Tibial artery (tissue), 1 donor: Measurements from ENCODE around the genes IMPDH1 and IRF5.

DNA sequence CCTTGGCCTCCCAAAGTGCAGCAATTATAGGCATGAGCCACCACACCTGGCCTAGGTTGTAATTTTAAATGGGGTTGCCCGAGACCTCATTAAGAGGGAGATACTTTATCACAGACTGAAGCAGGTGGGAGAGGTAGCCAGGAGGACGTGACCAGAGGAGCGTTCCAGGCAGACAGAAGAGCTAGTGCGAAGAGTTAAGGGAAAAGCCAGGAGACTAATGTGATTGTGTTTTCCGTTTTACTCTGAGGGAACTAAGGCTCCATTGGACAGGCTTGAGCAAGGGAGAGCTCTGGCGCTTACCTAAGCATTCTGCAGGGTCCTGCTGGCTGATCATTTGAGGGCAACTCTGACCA, 60.2 kb upstream of the LRRC4 start:
- PRO-cap, result no peak

GRCh38 chr7:128409354-128410177, at the start of gene IMPDH1:
TSS of gene IMPDH1 (minus strand) at chr7:128409982.
- PRO-cap, result bidirectional peak, plus-strand start at chr7:128409780, minus-strand start at chr7:128409741; bidirectional peak, plus-strand start at chr7:128410076, minus-strand start at chr7:128409963

- PRO-cap, result no peak
Measured at GRCh38 chr7:128410178-128410834, 524 bp upstream of the IMPDH1 start.

DNA sequence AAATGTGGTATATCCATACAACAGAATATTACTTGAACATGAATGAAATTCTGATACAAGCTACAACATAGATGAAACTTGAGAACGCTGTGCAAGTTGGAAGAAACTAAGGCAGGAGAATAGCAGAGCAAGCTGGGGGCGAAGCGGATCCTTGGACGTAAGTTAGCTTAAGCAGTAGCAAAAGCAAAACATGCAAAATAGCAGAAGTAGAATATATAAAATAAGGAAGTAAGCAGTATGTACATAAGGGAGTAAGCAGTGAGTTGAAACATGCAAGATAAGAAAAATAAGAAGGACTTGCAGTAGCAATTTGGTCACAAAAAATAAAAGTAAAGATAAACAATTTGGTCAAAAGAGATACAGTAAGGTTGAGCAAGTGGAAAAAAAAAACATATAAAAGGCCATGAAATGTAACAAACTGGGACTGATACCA, 18.0 kb upstream of the HILPDA start:
- PRO-cap, result no peak

DNA sequence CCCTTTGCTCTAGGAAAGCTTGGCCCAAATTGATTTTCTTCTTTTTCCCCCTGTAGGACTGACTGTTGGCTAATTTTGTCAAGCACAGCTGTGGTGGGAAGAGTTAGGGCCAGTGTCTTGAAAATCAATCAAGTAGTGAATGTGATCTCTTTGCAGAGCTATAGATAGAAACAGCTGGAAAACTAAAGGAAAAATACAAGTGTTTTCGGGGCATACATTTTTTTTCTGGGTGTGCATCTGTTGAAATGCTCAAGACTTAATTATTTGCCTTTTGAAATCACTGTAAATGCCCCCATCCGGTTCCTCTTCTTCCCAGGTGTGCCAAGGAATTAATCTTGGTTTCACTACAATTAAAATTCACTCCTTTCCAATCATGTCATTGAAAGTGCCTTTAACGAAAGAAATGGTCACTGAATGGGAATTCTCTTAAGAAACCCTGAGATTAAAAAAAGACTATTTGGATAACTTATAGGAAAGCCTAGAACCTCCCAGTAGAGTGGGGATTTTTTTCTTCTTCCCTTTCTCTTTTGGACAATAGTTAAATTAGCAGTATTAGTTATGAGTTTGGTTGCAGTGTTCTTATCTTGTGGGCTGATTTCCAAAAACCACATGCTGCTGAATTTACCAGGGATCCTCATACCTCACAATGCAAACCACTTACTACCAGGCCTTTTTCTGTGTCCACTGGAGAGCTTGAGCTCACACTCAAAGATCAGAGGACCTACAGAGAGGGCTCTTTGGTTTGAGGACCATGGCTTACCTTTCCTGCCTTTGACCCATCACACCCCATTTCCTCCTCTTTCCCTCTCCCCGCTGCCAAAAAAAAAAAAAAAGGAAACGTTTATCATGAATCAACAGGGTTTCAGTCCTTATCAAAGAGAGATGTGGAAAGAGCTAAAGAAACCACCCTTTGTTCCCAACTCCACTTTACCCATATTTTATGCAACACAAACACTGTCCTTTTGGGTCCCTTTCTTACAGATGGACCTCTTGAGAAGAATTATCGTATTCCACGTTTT, 5.5 kb downstream of the OPN1SW start:
- PRO-cap, result no peak

GRCh38 chr7:128868185-128868802, 2.2 kb downstream of the ATP6V1FNB start:
- PRO-cap, result no peak

- PRO-cap, result no peak
Measured at GRCh38 chr7:128893001-128893675, 17.4 kb downstream of the KCP start.

GRCh38 chr7:128902845-128903675, 7.4 kb downstream of the KCP start:
- PRO-cap, result no peak

GRCh38 chr7:128937580-128938384, at the start of gene IRF5:
TSS of gene IRF5 (plus strand) at chr7:128937927.
- PRO-cap, result bidirectional peak, plus-strand start at chr7:128937955, minus-strand start at chr7:128937823

GRCh38 chr7:128938816-128940007, 1.5 kb downstream of the IRF5 start:
- PRO-cap, result no peak

DNA sequence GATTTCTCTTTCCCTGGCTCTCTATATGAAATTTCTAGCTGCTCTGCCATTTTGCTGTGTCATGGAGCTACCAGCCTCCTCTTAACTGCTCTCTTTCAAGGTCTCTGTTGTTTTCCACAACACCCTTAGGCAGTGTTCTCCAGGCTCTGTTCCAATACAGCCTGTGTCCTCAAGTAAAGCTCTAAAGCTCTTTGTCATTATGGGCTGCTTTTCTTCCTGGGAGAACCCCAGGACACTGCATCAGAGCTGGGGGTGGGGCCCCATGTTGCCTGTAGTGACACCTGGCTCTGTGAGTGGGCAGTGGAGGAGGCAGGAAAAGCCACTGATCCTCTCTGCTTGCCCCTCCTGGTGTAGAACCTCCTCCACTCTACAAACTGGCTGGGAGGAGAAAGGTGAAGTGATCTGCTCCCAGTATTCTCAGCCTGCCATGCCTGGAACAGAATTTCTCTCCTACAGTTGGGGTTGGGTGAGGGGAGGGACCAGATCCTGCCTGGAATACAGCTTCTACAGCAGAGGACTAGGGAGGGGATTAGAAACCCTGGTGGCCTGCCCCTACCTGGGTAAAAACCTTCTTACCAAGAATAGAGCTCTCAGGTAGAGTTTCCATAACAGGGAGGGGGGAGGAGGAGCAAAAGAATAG, 33.8 kb upstream of the TSPAN33 start:
- PRO-cap, result no peak

DNA sequence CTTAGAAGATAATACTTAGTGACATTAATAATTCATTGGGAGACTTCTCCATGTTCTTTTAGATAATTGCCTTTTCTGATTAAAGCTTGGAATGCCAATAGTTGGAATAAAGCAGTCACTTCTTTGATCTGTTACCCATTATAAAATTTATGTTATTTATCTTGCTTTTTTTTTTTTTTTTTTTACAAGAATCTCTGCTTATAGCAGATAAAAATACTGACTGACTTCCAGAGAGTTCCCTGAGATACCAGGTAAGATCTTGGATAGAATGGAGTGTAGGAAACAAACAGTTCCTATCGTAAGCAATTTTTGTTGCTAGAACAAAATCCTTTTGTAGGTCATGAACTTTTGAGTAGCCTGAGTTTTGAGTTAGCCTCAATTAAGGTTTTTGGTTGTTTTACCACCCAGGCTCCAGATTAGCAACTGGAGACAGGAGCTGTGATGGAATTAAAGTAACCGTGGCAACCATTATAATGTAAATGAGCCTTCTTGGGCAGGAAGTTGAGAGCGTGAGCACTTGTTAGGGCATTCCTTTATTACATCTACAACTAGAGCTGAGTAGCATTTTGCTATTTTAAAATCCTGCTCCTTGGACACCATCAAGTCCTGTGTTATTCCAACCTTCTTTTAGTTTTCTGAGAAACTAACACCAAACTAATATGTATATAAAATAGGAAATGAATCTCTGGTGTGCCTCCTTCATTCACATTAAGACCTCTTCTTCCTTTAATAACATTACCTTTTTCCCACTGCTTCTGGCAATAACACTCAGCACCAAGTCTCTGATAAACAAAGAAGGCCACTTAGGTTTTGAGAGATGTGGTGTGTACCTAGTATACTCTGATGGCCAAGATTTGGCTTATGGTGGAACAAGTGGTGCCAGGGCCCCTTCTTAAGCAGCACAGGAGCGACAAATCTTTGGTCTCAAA, 33.8 kb downstream of the AHCYL2 start:
- PRO-cap, result no peak

DNA sequence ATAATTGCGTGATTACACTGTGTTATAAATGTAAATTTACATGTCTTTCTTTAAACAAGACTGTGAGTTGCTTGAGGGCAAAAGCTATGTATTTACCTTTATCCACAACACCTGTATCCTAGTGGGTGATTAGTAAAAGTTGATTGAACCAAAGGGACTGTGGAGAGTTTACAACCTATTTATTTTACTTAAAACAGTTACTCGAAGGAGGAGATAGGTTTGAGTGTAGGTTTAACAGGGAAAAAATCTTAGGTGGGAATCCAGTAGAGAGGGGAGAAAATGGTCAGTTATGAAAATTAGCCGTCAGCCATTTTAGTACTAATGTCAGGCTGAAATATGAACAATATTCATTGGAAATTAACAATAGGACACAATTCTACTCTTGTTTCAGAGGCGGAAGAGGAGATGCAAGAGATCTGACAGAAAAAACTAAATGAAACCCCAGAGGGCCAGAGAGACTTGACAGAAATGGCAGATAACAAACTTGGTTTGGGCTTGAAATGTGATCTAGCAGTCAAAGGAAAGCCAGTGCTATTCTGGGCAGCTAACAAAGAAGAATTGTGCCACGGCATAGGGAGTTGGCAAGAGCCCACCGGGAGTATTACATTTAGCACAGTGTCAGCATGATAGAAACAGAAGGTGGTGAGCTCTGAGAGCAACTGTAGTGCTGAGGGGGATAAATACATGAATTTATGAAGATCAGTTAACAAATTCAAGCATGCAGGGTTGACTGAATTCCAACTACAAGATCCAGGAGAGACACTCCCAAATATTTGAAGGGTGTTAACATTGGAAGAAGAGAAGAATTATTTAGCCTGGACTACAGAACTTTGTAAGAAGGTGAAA, 91.0 kb downstream of the AHCYL2 start:
- PRO-cap, result no peak

DNA sequence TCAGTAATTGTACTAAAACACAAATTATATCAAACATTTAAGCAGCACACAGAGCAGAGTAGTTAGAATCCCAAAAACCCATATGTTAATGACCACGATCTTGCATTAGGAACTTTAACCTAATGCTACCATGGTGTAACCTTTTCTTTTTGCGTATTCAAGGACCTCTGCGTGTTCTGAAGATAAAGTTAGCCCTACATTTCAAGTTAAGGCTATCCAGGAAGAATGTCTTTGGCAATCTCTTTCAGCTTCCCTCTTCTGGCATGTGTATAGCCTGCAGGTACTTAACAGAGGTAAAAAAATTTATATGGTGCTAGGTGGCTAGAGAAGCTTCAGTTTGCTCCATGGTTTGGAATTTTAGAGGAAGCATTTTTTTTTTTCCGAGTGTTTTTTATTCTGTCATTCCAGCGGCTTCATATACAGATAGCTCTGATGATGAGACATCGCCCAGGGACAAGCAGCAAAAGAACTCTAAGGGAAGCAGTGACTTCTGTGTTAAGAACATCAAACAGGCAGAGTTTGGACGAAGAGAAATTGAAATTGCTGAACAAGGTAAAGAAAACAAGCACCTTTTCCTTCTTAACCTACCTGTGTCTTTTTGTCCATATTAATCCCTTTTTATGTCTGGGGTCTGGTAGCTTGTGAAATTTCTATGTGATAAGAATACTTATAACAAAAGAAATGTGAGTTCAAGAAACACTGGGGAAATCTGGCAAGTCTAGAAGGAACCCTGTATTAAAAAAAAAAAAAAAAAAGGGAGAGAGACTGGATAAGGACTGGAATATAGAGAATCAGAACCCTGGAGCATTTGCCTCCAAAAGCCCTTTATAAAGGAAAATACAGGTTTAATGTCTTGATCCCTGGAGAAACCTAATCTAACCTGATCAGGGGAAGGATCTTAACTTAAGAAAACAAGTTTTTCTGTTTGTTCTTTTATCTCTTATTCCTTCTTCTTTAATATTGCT, 45.3 kb upstream of the STRIP2 start:
- PRO-cap, result no peak

GRCh38 chr7:129417712-129418212, 16.5 kb upstream of the STRIP2 start:
- PRO-cap, result no peak

GRCh38 chr7:129460201-129461116, 26.2 kb downstream of the STRIP2 start:
- PRO-cap, result no peak

DNA sequence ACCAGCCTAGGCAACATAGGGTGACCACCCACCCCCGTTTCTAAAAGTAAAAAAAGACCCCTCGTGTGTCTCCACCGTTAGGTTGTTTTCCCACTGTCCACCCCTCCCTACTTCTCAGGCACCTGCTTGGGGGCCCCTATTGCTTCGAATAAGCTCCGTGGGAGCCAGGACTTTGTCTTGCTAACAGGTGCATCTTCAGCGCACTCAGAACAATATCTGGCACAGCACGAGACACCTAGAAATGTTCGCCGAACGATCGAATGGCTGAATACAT, 636 bp upstream of the NRF1 start:
- PRO-cap, result no peak

GRCh38 chr7:129780743-129781265, 169.3 kb downstream of the NRF1 start:
- PRO-cap, result no peak

GRCh38 chr7:129781278-129782375, 170.1 kb downstream of the NRF1 start:
- PRO-cap, result no peak

DNA sequence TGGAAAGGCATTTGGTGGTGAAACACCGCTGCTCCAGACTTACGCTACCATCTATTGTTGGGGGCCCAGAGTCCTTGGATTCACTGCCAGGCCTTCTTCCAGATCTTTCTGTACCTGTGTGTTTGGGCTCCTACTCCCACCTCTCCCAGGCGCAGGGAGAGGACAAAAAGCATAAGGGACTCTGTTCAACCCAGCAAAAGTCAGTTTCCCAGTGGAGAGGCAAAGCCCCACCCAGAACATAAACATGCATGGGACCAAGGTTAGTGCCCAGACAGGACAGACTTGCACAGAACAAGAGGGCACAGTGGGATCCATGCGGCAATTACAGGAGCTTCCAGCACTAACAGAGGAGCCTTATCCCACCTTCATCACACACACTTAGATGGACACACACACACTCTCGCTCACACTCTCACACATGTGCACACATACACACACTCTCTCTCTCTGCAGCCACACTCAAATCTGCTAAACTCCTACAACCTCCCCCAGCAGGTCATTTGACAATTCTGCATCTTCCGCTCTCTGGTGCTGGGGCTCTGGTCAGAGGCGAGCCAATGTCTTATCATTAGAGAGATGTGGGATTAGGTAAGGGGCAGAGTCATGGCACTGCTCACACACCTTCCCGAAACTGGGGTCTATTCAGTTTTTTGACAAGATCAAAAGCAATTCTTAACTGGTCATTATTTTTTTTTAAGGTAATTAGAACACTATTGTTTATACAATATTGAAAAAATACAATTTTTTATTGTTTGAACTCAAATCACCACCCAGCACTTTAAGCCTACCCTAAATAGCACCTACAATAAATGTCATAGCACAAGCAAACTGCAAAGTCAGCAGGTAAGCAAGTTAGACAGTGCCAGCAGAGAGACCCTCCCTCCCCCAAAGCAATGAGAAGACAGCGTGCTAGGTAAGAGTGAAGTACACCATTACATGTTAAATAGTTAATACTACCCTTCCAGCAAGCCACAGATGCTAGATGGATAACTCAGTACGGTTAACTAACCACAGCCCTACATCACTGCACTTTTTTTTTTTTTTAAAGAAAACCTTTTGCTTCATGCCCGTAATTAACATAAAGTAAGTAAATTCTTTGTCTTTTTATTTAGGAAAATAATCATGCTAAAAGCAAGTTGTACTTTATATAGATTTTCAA, 120.3 kb downstream of the UBE2H start:
- PRO-cap, result no peak